Glomerular endothelial cell (primary cell): ENCODE measurements around a stretch of chr3.

GRCh38 chr3:195087086-195087288, 184.0 kb downstream of the XXYLT1 start:
- RAMPAGE, long total RNA: no peak

DNA sequence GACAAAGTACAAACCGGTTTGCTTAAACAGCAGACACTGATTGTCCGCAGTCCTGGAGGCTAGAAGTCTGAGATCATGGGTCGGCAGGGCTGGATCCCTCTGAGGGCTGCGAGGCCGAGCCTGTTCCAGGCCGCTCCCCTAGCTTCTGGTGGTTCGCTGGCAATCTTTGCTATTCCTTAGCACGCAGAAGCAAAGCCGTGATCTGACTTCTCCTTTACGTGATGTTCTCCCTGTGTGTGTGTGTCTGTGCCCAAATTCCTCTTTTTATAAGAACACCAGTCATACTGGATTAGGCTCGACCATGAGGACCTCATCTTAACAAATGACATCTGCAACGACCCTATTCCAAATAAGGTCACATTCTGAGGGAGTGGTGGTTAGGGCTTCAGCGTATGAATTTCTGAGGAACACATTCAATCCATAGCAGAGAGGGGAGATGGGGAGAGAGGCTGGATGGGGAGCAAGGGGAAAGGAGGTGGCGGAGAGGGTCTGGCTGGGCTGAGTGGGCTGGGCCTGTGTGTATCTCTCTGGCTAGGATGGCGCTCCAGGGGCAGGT, 159.9 kb downstream of the XXYLT1 start:
- RAMPAGE, long total RNA: no peak

GRCh38 chr3:195179628-195180071, 91.3 kb downstream of the XXYLT1 start:
- RAMPAGE, long total RNA: no peak

DNA sequence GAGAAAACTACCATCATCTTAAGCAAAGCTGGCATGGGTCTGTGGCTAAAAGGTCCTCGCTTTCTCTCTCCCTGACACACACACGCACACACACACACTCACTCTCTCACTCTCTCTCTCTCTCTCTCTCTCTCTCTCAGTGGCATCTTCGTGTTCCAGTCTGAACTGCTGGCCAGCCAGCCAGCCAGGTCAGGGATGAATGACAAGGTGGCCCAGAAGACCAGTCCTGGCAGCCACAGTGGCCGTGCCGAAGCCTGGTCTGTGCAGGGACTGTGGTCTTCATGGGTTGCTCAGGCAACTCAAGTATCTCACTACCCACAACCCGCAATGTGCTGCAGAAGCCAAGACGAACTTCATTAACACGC, 66.6 kb downstream of the XXYLT1 start:
- RAMPAGE, long total RNA: no peak

- RAMPAGE, long total RNA: no peak
Observed at GRCh38 chr3:195238669-195239142, 32.3 kb downstream of the XXYLT1 start.

GRCh38 chr3:195573829-195574059, 10.0 kb downstream of the APOD start:
- RAMPAGE, long total RNA: no peak

- RAMPAGE, long total RNA: no peak
Observed at GRCh38 chr3:195635425-195635742, 51.6 kb upstream of the APOD start.

DNA sequence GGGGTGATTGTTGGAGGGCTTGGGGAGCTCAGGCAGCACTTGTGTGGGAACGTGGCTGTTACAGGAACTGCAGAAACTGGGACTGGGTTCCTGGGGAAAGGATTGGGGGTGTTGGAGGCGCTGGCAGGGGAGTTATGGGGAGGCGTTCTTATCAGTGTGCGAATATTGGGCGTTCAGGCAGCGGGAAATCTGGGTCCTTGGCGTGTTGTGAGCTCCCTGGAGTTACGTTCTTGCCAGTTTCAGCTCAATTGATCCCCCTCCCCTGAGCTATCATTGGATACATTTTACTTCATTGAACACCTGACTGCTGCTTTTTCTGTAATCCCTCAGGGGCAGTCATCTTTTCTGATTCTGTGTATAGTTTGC, 52.9 kb upstream of the APOD start:
- RAMPAGE, long total RNA: no peak

DNA sequence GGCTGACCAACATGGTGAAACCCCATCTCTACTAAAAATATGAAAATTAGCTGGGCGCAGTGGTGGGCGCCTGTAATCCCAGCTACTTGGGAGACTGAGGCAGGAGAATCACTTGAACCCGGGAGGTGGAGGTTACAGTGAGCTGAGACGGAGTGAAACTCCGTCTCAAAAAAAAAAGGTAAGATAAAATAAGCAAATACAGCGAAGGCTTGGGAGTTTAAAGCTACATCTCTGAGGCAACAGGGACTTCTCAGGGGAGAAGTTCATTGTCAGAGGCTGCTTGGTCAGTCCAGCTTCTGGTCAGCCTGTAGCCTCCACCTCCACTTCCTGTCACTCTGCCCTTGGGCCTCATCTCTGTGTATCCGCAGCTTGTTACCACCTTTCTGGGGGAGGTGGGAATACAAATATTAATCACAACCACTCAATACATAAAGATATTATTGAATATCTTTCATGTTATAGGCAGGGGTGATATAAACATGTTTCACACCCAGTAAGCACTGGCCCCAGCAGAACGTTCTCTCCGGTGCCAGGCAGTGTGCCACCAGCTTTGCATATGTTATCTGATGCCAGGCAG, 6.5 kb downstream of the MUC20 start:
- RAMPAGE, long total RNA: no peak

DNA sequence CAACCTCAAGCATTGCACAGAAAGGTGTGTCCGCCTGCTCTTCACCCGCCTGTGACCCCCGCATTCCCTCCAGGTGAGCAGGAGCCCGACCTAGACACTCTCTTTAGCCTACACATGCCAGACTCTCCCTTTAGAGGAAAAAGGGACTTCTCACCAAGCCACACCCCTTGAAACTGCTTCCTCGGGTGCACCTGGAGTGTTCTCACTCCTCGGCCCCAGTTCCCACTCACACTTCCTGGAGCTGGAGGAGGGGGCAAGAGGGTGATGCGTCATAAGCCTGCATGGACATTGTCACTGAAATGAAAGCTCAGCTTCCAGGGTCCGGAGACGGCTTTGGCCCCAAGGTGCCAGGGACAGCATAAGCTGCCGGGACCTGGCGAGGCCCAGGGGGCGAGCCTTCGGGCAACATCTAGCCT, 9.7 kb upstream of the MUC4 start:
- RAMPAGE, long total RNA: no peak

DNA sequence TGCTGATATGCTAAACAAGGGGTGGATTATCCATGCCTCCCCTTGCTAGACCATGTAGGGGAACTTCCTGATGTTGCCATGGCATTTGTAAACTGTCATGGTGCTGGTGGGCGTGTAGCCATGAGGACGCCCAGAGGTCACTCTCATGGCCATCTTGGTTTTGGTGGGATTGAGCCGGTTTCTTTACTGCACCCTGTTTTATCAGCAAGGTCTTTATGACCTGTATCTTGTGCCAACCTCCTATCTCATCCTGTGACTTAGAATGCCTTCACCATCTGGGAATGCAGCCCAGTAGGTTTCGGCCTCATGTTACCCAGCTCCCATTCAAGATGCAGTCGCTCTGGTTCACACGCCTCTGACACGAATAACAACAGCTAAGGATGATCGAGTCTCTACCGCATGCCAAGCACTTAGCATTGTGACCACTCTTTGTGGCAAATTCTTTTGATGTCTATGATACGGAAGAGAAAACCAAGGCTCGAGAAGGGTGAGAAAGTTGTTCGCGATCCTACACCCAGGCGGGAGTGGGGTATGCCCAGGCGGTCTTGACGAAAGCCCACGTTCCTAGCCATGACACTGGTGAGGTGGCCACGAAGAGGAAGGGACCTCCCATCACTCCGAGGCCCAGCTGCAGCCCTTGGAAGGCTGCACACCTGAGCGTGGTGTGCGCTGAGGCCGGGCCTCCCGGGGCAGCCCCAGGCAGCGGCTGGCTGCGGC, 37.3 kb upstream of the MUC4 start:
- RAMPAGE, long total RNA: no peak

GRCh38 chr3:195852189-195852917, 40.6 kb upstream of the MUC4 start:
- RAMPAGE, long total RNA: no peak

GRCh38 chr3:195908759-195909827, 742 bp upstream of the TNK2 start:
- RAMPAGE, long total RNA: no peak

GRCh38 chr3:196183415-196183997, 27.7 kb downstream of the ZDHHC19 start:
- RAMPAGE, long total RNA: no peak

GRCh38 chr3:196208107-196208721, 3.0 kb downstream of the ZDHHC19 start:
- RAMPAGE, long total RNA: no peak

- RAMPAGE, long total RNA: no peak
Observed at GRCh38 chr3:196272758-196273588, 14.6 kb downstream of the PCYT1A start.

DNA sequence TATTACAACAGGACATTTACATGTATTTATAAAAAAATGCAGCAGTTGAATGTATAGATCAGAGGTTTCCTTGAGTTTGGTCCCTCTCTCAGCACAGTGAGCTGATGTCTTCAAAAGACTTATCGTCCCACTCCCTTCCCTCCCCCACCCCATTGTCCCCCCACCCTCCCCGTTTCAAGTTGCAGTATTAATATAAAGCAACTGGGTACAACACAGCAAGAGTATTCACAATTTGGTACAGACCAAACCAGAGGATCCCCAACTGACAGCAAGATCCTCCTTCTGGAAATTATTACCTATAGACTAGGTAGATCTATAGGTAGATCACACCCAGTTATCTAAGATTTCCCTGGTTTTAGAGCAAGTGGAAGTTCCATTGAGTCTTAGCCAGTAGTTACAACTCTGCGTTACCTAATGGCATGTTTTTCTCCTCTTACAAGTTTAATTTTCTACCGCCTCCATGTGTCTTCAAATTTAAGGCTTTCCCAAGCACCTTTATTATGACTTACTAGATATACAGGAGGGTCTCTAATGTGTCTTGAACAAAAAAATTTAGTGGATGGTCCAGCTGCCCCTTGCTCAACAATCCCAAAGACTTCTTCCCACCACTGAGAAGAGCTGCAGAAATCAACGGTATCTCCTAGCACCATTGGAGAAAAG, 9.6 kb upstream of the TM4SF19 start:
- RAMPAGE, long total RNA: no peak

DNA sequence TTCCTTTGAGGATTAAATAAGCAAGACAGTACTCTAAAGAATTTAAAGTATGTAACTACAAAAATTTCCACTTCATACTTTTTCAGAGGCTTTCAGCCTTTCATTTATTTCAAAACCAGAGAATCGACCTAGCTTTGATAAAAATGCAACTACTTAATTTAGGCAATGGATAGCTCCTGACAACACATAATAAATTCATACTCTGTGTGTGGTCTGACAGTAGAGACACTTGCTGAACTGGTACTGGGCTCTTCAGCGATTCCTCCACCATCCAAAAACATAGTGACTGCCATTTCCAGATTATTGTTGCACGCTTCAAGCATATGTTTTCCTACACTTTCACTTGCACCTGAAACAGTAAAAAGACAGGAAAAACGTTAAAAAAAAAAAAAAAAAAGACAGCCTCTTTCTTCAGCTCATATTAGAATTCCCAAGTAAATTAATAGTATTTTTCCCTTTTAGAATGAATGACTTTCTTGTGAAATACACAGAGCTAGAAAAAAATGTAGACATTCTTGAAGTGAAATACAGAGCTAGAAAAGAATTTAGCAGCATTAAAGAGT, 25.1 kb downstream of the UBXN7 start:
- RAMPAGE, long total RNA: no peak

DNA sequence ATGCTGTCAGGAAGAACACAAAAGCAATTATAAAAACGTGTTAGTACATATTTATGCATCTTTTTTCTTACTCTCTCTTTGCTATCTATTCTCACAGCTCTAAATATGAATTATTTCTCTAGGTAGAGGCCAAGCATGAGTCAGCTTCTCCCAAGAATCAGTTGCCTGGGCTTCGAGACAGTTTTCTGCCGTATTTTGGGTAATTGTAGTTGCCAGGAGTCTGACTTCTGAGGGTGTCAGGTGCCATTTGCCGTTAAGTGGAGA, 7.9 kb upstream of the NRROS start:
- RAMPAGE, long total RNA: no peak

DNA sequence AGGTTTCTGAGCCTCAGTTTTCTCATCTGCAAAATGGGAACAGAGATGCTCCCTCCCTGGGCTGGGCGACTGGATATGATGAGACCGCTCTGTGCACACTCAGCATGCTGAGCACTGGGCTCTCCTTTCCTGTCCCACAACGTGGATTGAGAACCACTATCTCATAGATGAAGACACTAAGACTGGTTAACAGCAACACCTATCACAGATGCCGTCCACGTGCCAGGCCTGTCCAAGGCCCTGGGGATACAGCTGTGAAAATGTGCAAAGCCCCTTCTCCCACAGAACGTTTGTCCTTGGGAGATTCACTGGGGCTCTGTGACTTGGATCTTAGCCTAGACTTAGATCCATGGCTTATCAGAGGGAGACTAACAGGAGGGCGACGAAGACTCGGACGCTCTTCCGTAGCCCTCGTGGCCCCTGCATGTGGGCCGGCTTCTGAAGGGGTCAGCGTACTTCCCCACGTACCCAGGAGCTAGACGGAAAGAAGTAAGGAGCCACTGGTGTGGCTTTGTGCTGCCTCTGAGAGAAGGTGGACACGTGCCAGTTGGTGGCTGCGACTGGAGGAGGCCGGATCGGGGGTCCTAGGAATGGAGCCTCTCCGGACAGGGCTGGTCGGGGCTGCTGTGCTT, 826 bp downstream of the NRROS start:
- RAMPAGE, long total RNA: no peak